Psoas muscle (tissue), 2 donors: ENCODE measurements around a stretch of chr22.

DNA sequence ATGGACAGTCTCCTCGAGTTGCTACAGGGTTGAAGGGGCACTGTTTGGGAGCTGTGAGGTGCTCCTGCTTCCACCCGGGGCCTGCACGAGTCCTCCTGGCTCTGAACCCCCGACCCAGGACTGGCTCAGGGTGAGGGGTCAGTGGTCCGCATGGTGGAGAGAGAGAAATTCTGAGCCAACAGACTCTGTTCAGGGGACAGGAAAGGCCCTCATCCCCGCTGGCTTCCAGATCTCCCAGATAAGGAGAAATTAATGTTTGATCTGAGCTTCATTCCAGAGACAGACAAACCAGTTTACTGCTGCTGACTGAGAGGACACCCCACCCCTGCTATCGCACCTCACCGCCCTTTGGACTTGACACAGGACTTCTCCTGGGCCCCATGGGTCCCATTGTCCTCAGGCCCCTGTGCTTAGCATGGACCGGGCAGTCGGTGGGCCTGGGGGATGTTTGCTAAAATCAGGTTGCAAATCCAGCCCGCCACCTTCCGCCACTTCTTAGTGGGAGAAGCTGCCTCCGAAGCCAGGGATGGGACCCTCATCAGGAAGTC is 11.3 kb upstream of the UPK3A start:
- PRO-cap, 2 experiments: no peak in any of the 2 experiments

DNA sequence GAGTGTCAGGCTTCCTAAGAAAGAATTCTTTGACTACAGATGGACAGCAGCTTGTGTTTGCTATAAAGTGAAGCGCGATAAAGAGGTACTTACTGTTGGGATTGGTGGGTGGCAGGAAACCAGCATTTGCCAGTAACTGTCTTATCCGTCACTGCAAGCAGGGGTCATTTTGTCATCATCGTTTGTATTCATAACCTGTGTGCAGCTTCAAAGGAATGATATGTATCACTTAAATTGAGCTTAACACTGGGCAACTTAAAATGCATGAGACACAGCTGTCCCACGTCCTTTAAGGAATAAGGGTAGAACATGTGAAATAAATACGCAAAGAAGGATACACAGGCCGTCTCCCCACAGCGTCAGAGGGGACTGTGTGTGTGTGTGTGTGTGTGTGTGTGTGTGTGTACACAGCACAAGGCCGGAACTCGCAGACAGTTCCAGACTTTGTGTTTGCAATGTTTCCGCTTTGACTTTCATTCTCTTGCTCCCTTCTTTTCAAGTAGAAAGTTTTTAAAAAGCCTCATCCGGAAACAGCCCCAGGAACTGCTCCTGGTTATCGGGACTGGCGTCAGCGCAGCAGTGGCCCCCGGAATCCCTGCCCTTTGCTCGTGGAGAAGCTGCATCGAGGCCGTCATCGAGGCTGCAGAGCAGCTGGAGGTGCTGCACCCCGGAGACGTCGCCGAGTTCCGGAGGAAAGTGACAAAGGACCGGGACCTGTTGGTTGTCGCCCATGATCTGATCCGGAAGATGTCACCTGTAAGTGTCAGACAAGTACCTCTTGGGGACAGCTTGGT is 13.1 kb downstream of the FAM118A start:
- PRO-cap, 2 experiments: no peak in any of the 2 experiments

DNA sequence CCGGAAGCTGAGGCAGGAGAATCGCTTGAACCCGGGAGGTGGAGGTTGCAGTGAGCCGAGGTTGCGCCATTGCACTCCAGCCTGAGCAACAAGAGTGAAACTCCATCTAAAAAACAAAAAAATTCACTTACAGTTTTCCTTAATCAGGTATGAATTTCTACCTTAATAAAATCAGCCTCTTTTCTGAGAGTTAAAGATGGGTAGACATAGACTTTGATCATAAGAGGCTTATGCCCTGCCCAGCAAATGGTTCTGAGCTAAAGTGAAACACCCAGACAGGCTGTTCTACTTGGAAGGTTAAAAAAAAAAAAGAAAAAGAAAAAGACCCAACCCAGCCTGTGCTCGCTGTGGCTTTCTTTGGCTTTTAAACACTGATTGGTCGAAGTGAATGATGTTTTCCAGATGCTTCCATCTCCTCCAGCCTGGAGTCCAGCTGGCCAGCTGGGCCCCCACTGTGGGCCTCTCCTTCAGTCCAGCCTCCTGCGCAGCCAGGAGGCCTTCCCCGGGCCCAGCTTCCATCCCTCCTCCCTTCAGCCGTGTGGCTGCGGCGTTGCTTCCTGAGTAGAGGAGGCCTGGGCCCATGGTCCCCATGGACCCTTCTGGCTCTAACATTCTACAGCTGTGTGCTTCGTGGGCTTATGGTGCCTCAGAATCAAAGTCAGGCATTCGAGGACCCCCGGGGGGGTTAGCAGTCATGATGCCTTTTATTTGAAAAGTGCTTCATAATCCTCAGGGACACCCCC is 42.5 kb upstream of the FBLN1 start:
- PRO-cap, 2 experiments: no peak in any of the 2 experiments

- PRO-cap, 2 experiments: no peak in any of the 2 experiments
Measured at GRCh38 chr22:45541871-45542519, 39.3 kb downstream of the FBLN1 start.

GRCh38 chr22:45551940-45552497 is 49.3 kb downstream of the FBLN1 start:
- PRO-cap, 2 experiments: no peak in any of the 2 experiments

DNA sequence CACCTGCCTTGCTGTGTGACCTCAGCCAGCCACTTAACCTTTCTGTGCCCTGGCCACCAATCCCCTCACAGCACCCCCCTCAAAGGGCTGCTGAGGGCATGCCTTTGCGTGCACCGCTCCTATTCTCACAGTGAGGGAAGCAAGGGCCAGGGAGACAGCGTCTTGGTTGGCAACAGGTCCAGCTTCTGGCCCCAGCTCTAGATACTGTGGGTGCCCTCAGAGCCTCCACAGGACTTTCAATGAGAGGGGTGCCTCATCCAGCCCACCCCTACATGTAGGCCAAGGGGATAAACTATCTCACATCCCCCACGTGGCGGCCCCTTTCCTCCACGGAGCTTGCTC is 32.1 kb upstream of the ATXN10 start:
- PRO-cap, 2 experiments: no peak in any of the 2 experiments

GRCh38 chr22:45785297-45786117 is 113.9 kb downstream of the ATXN10 start:
- PRO-cap, 2 experiments: no peak in any of the 2 experiments

- PRO-cap, 2 experiments: no peak in any of the 2 experiments
Measured at GRCh38 chr22:45790703-45791041, 119.0 kb downstream of the ATXN10 start.

GRCh38 chr22:45903236-45903741 is 73.7 kb downstream of the WNT7B start:
- PRO-cap, 2 experiments: no peak in any of the 2 experiments

DNA sequence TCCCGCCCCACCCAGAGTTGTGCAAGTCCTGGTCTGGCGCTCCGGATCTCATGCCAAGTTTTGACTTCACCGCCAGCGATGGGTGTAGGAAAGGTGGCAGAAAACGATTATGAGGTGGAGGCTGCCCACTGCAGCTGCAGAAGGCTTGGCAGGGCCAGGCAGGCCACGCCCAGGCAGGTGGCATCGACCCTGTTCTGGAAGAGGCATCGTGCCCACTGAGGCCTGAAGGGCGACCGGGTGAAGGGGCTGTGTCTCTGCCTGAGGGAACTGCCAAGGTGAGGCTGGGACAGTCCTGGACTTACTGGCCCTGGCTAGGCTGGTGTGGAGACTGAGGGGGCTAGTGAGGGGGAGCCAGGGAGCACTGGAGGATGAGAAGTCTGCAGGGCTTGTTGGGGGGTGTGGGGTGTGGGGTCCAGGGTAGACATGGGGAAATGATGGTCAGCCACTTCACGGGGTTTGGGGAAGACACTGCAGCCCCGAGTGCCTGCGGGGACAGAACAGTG is 64.9 kb downstream of the WNT7B start:
- PRO-cap, 2 experiments: no peak in any of the 2 experiments

GRCh38 chr22:45934392-45935370 is 42.3 kb downstream of the WNT7B start:
- PRO-cap, 2 experiments: no peak in any of the 2 experiments

- PRO-cap, 2 experiments: no peak in any of the 2 experiments
Measured at GRCh38 chr22:46006138-46006382, 29.1 kb upstream of the WNT7B start.

DNA sequence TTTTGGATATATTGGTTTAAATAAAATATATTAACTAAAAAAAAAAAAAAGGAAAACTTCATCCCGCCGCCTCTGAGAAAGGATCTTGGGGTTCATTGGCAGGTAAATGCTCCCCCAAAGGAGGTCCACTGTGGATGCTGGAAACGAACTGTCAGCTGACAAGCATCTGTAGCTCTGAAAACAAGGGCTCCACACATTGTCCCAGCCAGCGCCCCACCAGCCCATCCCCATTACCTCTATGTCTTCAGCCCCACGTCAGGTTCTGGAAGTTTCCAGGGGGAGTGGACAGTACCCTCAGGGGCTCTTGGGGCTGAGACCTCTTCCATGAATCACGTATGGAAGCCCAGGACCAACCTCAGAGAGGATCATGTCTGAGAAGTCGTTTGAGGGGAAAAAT is 66.4 kb upstream of the WNT7B start:
- PRO-cap, 2 experiments: no peak in any of the 2 experiments

DNA sequence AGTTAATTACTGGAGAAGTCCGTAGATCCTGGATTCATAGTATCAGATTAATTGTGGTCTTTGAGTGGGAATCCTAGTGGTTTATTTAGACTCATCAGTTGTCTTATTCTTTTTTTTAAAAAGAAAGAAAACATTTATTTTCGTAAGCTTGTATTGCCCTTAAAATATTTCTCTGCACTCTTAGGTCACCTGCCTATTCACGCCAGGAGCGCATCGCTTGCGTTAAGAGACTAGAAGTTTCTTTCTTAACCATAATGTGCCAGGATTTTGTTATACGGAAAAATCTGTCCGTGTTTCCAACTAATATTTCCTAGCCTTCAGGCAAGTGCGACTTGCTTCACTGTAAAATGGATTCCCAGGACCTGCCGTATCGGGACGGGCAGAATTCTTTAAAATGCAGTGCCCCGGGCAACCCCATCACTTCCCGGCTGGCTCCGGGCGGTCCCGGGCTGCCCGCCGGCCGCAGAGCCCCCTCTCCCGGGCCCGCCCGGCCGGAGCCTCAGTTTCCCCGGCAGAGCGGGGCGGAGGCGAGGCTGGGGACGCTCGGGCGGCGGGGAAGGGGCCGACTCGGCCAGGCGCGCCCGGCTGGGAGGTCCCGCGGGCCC is 84.0 kb upstream of the WNT7B start:
- PRO-cap, 2 experiments: no peak in any of the 2 experiments

GRCh38 chr22:46079879-46080958 is 70.1 kb upstream of the PPARA start:
- PRO-cap, 2 experiments: peak in 2 of 2 experiments; most common plus-strand start chr22:46080331 (in 2); most common minus-strand start chr22:46080518 (in 2)

- PRO-cap, 2 experiments: no peak in any of the 2 experiments
Measured at GRCh38 chr22:46103107-46103698, 47.1 kb upstream of the PPARA start.

DNA sequence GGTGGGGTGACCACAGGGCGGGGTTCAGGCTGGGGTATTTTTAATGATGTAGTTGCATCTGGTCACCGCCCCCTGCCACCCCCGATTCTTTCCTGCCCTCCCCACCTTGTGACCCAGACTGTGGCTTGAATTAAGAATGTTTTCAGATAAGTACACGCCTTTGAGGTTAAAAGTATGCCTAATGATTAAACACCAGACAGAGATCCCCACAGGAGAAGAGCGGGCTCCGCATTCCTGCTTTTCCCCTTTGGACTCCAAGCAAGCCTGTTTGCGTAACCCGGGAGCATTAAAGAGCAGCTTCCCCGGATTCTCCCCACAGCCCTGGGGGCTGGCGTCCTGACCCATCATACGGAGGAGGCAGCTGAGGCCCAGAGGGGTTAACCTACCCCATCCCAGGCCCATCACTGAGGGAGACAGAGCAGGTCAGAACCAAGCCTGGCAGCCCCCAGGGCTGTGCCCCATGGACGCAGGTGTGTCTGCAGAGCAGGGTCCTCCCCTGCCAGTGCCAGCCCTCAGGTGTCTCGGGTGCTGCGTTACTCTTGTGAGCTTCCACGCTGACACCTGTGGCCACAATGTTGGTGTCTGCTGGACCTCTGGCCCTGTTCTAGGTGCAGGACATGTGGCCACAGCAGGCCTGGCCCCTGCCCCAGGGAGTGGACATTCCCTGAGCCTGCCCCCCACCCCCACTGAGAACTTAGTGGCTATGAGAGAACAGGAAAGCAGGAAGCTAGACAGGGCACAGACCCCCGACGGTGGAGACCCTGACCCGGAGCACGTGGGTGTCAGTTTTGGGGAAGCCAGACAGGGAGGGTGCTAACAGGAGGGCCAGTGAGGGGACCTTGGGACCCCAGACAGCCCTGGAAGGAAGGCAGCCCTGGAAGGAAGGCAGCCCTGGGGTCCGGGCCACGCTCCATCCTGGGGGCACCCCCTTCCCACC is 44.2 kb upstream of the PPARA start:
- PRO-cap, 2 experiments: no peak in any of the 2 experiments

DNA sequence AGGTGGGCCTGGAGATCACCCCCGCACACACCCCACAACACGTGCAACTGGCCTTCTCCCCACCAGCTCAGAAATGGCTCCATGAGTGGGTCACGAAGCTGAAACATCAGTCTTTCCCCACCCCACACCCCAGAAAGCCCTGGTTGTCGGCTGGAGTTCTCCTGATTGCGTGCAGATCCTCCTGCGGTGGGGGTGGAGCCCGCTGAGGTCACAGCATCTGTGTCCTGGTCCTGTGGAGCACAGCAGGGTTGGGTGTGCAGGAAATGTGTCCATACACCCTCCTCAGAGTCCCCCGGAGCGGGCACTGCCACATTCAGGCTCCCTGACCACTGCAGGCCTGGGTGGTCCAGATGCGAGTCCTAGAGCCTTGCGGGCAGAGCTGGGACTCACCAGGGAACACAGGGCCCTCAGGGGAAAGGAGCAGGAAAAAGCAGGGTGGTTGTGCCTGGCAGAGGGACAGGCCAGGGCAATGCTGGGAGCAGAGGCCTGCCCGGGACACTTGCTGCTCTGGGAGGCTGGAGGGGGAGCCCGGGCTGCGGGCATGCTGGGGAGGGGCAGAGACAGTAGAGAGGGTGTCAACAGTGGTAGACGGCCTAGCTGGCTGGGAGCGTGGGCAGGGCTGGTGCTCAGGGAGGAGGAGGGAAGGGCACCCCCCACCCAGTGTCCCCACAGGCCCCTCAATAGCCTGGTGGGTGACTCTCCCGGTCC is 42.4 kb upstream of the PPARA start:
- PRO-cap, 2 experiments: no peak in any of the 2 experiments

GRCh38 chr22:46108466-46108968 is 41.8 kb upstream of the PPARA start:
- PRO-cap, 2 experiments: no peak in any of the 2 experiments

DNA sequence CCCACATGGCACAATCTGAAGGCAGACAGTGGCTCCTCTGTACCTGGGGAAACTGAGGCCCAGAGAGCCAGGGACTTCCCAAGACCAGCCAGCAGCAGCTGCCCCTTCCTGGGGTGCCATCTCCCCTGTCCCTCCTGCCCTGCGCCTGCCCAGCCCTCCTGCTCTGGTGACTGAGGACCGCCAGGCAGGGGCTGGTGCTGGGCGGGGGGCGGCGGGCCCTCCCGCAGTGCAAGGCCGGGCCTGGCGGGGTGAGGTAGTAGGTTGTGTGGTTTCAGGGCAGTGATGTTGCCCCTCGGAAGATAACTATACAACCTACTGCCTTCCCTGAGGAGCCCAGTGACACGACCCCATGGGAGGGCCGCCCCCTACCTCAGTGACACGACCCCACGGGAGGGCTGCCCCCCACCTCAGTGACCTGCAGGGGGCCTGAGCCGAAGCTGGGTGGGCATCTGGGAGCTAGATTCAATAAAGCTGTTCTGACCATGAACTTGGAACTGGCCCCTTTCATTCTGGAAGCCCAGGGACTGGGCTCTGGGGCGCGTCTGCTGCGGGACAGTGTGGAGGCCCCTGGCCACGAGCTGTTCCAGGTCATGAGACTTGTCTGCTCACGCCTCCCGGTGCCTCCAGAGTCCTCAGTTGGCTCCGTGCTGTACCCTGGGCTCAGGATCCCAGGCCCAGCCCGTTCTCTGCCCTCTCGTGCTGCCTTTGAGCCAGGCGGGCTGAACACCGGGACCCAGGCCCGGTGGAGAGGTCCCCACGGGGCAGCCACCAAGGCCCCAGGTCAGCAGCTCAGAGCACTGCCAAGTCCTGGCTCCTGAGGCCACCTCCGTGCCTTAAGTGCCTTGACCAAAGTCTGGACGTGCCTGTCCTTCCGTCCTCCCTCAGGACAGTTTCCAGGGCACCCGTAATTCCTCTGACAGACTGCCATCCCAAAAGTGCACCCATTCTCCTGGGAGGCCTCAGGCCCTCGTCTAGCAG is 36.6 kb upstream of the PPARA start:
- PRO-cap, 2 experiments: peak in 2 of 2 experiments; most common plus-strand start position 250 of the sequence (in 2); most common minus-strand start position 317 of the sequence (in 1)